Right lobe of liver (tissue), 4 donors: ENCODE measurements around a stretch of chr11.

DNA sequence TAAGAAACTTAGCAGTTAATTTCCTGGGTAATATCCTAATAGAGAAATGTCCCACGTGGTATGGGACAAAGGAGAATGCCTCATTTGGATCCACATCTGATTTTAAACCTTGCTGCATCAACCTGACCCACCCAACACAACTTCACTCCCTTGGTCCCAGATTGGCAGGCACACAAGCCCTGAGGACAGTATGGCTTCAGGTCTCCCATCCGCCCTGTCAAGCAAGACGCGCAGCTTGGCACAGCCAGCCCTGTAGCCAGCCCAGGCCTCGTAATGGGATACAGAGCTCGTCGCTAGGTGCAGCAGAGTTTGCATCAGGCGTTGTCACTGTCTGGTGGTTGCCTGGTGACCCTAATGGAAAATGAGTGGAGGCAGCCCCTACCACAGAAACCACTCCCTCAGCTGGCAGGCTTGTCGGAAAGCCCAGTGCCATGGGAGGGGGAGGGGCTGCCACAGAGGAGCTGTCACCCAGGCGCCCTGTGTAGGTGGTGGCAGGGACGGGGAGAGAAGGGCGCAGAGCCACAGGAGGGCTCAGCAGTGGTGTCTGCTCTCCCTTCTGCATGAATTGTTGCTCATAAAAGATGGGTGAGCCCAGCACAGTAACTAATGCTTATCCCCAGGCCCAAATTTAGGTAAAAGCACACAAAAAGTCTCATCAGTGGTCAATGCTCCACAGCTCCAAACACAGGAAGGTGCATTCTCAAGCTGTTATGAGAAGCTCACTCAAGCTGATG, 164.8 kb downstream of the ETS1 start:
- PRO-cap, 4 experiments: no peak in any of the 4 experiments
- RAMPAGE, long total RNA, 2 experiments: no peak in any of the 2 experiments

- PRO-cap, 4 experiments: peak in 2 of 4 experiments; most common plus-strand start chr11:128424997 (in 1); most common minus-strand start chr11:128424885 (in 1)
- RAMPAGE, long total RNA, 2 experiments: no peak in any of the 2 experiments
Observed at GRCh38 chr11:128424647-128425619, 162.4 kb downstream of the ETS1 start.

GRCh38 chr11:128453390-128454014, 133.9 kb downstream of the ETS1 start:
- PRO-cap, 4 experiments: peak in 4 of 4 experiments; most common plus-strand start chr11:128453713 (in 4); most common minus-strand start chr11:128453571 (in 2)
- RAMPAGE, long total RNA, 2 experiments: no peak in any of the 2 experiments

DNA sequence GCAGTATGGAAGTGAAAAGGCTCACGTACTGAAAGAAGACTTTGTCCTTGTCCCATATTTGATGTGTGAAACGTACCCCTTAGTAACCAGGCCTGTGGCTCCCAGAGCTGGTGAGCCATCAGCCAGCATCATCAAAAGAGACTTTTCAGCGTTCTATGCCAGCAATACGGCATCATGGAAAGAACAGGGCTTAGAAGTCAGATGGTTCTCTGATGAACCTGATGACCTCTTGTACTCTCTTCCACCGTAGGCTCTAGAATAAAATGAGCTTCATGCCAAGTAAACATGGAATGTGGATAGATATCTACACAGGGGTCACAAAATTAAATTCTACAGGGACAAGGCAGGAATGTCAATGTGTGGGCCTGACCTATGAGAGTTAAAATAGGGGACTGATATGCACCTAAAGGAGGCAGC, 130.8 kb downstream of the ETS1 start:
- PRO-cap, 4 experiments: peak in 4 of 4 experiments; most common plus-strand start position 320 of the sequence (in 2); most common minus-strand start position 133 of the sequence (in 2)
- RAMPAGE, long total RNA, 2 experiments: no peak in any of the 2 experiments

GRCh38 chr11:128506265-128506869, 81.0 kb downstream of the ETS1 start:
- PRO-cap, 4 experiments: no peak in any of the 4 experiments
- RAMPAGE, long total RNA, 2 experiments: no peak in any of the 2 experiments

DNA sequence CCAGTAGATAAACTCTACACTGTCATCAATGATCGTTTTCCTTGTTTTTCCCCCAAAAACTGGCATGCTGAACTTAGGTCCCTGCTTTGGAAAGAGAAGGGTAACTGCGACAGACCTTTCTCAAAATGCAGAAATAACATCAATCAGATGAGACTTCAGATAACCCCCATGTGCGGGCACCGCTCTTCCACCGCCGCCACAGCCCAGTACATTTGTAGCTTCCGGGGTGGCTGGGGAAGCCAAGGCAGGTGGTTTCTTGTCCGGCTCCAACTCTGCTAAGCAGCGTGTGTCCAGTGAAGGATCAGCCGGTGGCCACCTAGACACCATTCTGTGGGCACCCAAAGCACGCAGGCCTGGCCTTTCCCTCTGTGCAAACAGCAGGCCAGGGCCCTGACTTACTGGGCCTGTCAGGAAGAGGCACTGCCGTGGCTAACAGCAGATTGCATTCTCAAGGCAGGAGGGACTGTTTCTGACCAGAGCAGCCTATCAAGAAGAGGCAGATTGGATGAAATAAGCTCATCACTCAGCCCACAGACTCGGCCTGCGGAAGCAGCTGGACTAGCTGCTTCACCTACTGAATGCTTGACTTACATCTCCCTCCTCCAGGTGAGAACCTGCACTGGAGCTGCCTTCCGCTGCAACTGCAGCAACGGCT, 74.9 kb downstream of the ETS1 start:
- PRO-cap, 4 experiments: no peak in any of the 4 experiments
- RAMPAGE, long total RNA, 2 experiments: no peak in any of the 2 experiments

- PRO-cap, 4 experiments: no peak in any of the 4 experiments
- RAMPAGE, long total RNA, 2 experiments: no peak in any of the 2 experiments
Observed at GRCh38 chr11:128544010-128544383, 43.4 kb downstream of the ETS1 start.

- PRO-cap, 4 experiments: peak in 4 of 4 experiments; most common plus-strand start chr11:128548735 (in 1); most common minus-strand start chr11:128548732 (in 4)
- RAMPAGE, long total RNA, 2 experiments: no peak in any of the 2 experiments
Observed at GRCh38 chr11:128548285-128549238, 38.8 kb downstream of the ETS1 start.

GRCh38 chr11:128561133-128561415, 26.3 kb downstream of the ETS1 start:
- PRO-cap, 4 experiments: peak in 1 of 4 experiments; most common plus-strand start chr11:128561248 (in 1)
- RAMPAGE, long total RNA, 2 experiments: no peak in any of the 2 experiments

DNA sequence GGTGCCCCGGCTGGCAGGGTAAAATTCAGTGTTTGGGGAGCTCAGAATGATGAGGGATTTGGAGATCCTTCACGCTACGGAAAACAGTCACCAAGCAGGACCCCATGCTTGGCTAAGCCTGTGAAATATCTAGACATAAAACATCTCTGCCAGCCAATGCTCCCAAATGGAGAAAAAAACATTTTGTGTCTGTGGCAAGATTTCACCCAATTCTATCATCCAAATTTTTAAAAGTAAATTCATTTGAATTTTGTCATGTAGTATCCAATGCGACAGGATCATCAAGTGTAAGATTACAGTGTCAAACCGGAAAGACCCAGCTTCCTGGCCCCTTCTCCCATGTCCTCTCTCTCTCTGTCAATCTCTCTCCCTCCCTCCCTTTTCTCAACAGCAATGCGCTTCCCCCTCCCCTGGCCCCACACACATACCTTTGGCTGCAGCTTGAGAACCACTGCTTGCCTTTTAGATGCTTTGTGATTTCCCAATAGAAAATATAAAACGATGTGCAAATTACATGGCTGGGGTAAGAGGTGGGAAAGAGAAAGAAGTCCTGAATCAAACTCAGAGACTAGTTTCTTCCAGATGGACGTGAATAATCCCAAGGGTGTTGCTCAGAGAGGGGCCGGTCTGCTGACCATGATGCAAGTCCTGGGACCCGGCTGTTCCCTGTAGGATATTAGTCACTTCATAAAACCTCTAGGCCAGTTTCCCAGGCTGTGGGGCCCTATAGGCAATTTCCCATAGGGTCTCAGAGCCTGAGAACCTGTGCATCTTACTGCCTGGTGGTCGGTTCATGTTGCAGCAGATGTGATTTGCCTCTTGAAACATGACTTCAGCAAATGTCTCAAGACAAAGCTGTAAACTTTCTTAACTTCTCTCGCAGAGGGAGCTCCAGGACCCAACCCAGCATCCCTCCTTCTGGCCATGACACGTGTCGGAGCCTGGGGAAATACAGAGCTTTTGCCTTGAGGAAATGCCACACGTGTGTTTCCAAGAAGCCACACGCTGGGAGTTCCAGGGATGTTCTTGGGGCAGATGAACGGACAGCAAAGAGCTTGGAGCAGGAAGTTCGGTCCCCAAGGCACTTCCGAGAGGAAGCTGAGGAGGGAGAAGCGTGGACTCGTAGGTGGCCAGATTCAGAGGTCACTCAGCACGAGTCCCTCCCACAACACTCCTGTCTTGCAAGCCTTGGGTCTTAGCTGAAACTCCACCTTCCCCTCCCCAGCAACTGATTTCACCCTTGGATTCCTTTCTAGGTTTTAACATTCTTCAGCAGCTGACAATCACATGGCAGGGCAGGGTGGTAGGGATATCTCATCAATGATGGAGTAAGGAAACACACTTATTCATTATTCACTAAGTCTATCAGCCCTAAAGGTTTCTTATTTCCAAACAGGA, 34.4 kb upstream of the ETS1 start:
- PRO-cap, 4 experiments: no peak in any of the 4 experiments
- RAMPAGE, long total RNA, 2 experiments: no peak in any of the 2 experiments

DNA sequence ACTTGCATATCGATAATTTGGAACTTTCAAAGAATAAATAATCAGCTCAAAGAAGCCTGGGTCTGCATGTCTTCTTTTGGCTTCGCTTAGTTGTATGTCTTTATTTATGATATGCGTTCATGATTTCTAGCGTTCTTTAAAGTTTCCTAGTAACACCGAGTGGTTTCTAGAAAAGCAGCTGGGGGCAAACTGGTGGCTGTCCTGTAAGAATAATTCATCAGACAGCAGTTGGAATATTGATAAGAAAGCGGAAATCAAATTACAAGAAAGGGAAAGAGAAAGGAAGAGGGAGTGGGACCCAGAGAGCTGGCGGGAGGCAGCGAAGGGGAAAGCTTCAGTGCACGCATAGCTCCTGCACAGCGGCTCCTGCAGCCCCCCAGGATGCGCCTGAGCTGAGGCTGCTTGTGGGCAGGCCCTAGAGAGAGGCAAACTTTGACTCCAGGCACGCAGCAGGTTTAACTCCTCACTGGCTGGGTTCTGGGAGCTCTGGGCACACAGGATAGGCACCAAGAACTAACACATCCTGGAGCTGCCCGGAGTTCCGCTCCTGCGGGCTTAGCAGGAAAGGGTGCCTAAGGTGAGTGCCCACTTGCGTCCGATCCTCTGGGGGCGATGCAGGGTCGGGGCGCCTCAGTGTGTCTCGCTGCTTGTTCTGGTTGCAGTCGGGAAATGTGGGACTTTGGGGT, 8.9 kb upstream of the FLI1 start:
- PRO-cap, 4 experiments: no peak in any of the 4 experiments
- RAMPAGE, long total RNA, 2 experiments: no peak in any of the 2 experiments

- PRO-cap, 4 experiments: no peak in any of the 4 experiments
- RAMPAGE, long total RNA, 2 experiments: start-site peak on the plus strand in 1 of 2 experiments, at chr11:128697166-128697315 at its widest, 6 reads per replicate
Observed at GRCh38 chr11:128696783-128697712, 3.2 kb downstream of the FLI1 start.

- PRO-cap, 4 experiments: no peak in any of the 4 experiments
- RAMPAGE, long total RNA, 2 experiments: no peak in any of the 2 experiments
Observed at GRCh38 chr11:128709367-128710059, 15.6 kb downstream of the FLI1 start.

GRCh38 chr11:128720315-128721128, 26.6 kb downstream of the FLI1 start:
- PRO-cap, 4 experiments: peak in 4 of 4 experiments; most common plus-strand start chr11:128720739 (in 3); most common minus-strand start chr11:128720634 (in 2)
- RAMPAGE, long total RNA, 2 experiments: no peak in any of the 2 experiments

- PRO-cap, 4 experiments: no peak in any of the 4 experiments
- RAMPAGE, long total RNA, 2 experiments: no peak in any of the 2 experiments
Observed at GRCh38 chr11:128831092-128831574, 36.0 kb downstream of the KCNJ1 start.

- PRO-cap, 4 experiments: peak in 2 of 4 experiments; most common plus-strand start chr11:128906426 (in 1); most common minus-strand start chr11:128906316 (in 2)
- RAMPAGE, long total RNA, 2 experiments: no peak in any of the 2 experiments
Observed at GRCh38 chr11:128906259-128906748, 15.1 kb downstream of the KCNJ5 start.

DNA sequence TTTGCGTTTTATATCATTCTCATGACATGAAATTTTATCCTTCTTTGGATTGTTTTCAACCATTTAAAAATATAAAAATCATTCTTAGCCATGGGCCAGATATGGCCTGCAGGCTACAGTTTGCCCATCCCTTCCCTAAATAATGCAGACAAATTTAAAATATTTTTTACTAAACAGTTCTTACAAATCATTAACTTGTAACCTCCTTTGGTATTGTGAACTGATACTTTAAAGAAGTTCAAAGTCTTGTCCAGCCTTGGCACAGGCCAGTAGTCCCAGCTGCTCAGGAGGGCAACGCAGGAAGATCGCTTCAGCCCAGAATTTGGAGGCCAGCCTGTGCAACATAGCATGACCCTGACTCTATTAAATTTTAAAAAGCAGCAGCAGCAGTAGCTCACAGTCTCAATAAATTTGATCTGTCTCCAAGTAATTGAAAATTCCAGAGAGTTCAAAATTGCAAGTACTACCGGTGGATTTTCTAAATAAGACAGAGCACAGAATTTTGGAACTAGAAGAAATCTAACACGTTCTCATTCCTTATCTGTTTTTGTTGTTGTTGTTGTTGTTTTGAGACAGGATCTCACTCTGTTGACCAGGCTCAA, 83.7 kb upstream of the ARHGAP32 start:
- PRO-cap, 4 experiments: peak in 1 of 4 experiments; most common plus-strand start position 269 of the sequence (in 1)
- RAMPAGE, long total RNA, 2 experiments: no peak in any of the 2 experiments

GRCh38 chr11:129279817-129280901, 88.0 kb upstream of the ARHGAP32 start:
- PRO-cap, 4 experiments: no peak in any of the 4 experiments
- RAMPAGE, long total RNA, 2 experiments: no peak in any of the 2 experiments

DNA sequence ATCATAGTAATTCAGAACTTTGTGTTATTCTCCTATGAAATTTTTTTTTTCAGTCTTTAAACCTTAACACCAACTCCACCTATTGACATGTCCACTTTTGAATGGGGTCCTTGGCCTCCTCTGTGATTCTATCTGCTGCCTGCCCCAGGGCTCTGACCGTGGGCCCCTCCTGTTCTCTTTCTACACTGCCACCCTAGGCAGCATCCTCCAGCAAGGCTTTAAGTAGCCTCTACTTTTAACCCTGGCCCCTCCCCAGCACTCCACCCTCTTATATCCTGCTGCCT, 90.4 kb upstream of the ARHGAP32 start:
- PRO-cap, 4 experiments: no peak in any of the 4 experiments
- RAMPAGE, long total RNA, 2 experiments: no peak in any of the 2 experiments

GRCh38 chr11:129313470-129314024, 62.1 kb upstream of the BARX2 start:
- PRO-cap, 4 experiments: no peak in any of the 4 experiments
- RAMPAGE, long total RNA, 2 experiments: no peak in any of the 2 experiments